ENCODE measurements around the gene SCN5A.

- PRO-cap: no peak
Observed at GRCh38 chr3:37330200-37330968, 87.3 kb downstream of the GOLGA4 start.

DNA sequence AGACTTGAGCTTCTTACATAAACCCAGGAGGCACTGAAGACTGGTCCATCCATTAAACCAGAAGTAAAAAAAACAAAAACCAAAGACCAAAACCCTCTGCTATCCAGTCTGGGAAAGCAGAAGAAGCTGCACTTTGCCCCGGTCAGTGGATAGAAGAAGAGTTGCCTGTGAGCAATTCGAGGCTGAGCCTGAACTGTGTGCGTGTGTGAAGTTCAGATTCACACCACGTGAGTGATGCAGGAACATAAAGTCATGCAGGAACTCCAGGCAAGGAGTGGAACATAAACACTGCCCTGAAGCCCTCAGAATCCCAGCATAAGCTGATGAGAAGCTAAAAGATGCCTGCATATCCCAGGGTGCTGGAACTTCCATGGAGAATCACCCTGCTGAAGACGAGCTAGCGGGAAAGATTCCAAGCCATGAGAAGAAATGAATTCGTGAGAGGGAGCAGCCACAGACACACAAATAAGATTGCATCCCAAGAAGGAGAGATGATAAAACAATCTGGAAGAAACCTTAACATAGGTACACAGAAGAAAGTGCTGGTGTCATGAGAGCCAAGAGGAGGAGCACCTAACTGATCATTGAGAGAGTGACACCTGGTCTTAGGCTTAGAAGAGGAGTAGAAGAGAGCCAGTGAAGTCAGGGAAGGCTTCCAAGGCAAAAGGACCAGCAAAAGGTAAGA, 66.1 kb upstream of the ITGA9 start:
- PRO-cap: unidirectional peak, plus-strand start at position 629 of the sequence

DNA sequence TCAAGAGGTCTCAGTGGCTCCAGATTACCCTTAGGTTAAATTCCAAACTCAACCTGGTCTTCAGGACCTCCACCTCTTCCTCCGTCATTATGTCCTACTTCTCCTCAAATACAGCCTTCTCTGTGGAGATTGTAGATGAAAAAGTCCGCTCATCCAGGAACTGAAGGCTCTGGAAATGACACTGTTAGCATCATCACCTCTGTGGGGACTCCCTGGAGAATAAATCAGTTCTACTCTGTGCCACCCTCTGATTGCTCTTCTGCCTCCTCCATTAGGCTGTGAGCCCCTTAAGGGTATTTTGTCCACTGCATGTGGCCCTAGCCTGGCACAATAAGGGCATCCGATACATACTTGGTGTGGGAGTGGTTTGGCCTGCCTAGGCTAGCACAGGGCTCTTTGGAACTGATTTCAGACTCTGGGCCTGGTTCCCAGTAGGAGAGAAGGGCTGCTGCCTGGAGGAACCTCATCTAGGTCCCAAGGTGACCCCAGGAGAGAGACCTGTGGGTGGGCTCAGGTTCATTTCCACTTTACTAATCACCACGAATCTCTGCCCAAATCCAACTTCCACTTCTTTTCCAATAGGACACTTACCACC, 5.4 kb upstream of the CTDSPL start:
- PRO-cap: no peak

DNA sequence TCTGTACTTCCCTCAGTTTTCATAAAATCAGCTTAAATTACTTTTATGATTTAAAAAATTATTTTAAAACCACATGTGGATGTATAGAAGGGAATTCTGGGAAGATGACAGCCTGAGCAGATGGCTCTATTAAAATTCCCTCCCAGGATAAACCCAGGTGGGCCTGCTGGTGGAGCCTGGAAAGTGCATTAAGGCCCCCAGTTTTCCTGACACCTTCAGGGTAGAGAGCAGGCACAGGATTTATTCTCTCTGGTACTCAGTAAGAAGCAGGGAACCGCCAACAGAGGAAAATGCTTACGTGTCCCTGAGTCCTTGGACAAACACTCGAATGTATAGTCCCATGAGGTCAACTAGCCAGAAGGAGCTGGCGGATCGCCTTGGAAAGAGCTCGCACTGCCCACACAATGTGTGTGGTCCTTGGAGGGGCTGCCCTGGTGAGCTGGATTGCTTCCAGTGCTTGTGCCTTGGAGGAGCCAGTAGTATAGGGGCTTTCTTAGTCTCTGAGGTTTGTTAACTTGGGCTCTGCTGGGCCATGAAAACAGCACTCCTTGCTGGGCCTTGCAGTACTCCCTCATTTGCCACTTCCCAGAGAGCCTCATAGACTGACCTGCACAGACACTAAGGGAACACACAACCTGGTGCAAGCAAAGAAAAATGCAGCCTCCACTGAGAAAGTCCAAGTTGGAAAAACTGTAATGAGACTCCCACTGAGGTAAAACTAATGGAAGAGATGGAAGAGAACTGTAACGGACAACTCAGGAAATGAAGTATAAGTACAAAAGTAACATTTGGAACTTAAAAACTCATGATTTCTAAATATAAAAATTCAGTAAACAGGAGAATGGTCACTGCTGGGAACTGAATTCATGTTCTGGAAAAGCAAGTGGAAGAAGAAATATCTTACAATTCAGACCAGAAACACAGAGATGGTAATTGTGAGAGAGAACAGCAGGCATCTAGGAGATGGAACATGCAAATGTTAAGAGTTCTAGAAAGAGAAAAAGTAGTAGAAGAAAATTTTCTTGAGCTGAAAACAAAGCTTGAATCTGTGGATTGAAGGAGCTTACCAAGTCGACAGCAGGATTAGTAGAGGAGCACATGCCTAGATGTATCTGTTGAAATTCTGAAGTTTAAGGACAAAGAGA, 40.6 kb upstream of the VILL start:
- PRO-cap: no peak

DNA sequence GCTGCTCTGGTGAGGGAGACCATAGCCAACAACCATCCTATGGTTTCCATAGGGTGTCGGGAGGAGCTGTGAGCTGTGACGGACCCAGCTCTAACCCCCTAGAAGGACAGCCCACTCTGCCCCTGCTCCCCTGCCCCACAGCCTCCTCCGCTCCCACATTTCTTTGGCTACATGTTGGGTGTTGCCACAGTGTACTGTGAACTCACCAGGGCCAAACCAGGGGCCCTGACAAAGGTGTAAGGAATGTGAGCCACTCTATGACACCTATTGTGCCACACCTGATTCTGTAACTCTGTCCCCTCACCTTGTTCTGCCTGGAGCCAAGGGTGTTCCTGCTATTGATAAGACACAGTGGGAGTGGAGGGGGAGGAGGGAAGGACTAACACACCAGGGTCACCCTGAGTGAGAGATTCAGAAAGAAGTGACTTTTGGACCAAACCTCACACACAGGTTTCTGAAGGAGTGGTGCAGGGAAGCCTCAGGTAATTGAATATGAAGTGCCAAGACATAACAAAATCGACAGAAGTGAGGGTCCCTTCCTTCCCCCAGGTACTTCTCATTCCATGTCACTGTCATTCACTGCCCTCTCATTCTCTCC, 2.1 kb downstream of the VILL start:
- PRO-cap: no peak

GRCh38 chr3:38015510-38016172, 13.8 kb downstream of the PLCD1 start:
- PRO-cap: no peak

GRCh38 chr3:38069420-38069714, 30.4 kb downstream of the DLEC1 start:
- PRO-cap: no peak

DNA sequence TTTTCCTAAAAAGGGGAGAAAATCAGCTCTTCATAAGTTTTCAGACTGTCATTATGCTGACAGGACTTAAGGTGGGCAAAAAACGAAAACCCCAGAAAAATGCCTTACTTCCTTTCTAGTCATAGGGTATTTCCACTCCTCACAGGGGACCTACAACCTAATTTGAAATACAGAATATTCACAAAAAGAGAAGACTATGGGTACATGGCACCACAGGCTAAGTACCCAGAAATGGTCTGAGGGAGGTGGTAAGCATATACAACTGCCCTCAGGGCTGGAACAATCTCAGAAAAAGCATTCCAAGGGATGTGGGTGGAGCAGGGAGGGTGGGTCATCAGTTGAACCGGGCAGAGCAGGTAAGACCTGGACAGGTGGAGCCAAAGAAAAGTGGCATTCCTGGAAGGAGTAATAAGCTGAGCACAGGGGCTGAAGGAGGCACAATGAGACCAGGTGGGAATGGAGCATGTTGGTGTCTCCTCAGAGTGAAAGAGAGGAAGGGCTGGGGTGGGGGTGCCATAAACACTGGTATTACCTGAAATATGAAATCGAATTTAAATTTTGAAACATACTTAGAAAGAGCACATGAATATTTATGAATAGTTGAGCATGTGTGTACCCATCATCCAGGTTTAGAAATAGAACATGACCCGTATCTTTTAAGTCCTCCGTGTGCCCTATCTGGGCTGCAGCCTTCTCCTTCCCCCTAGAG, 10.5 kb upstream of the OXSR1 start:
- PRO-cap: no peak

- PRO-cap: no peak
Observed at GRCh38 chr3:38221173-38221853, 44.3 kb upstream of the SLC22A13 start.

GRCh38 chr3:38406605-38407067, 47.1 kb upstream of the ACVR2B start:
- PRO-cap: no peak

- PRO-cap: no peak
Observed at GRCh38 chr3:38455853-38456150, 2.1 kb downstream of the ACVR2B start.

GRCh38 chr3:38498738-38499650, 2.9 kb downstream of the EXOG start:
- PRO-cap: no peak

- PRO-cap: no peak
Observed at GRCh38 chr3:38610888-38611214, 38.6 kb downstream of the SCN5A start.

DNA sequence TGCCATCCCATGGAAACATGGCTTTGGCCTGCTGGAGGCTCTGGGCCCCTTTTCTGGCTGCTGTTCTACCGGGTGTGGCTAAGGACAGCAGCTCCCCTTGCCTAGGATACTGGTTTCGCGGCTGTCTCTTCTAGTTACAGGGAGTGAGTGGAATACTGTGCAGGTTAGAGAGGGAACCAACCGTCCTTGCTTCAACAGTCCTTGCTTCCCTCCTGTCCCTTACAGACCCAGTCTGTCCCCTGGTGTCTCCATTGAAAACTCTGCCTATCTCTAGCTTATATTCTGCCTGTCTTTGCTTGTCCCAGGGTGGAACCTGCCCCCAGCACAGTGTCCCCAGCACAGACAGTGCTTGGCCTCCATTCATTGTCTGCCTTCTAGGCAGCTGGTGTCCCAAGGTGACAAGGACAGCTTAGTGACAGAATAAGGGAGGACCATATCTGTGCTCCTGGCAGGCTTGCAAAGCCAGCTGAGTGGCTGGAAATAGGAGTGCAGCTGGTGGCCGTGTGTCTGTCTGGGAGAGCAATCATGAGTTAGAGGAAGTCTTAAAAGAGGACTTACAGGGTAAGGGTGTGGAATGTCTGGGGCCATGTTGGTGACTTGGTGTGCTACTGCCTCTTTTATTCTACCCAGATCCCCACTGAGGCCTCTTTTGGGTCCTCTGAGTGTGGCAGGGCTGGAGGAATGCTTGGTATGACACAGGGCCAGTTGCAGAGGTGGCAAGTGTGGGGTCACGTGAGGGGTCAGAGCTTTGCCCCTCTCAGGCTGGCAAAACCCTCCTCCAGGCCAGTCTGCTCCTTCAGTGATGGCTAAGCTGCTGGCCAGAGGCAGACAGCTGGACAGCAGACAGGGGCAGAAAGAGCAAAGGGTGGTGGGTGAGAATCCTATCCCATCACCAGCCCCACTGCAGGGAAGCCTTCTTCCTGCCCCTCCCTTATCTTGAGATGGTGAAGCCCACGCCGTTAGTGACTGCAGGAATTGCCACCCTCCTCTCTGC, 33.3 kb downstream of the SCN5A start:
- PRO-cap: no peak

GRCh38 chr3:38649600-38650166, at the start of gene SCN5A:
SCN5A (minus strand) TSS chr3:38649687.
- PRO-cap: bidirectional peak, plus-strand start at chr3:38649811, minus-strand start at chr3:38649687

GRCh38 chr3:38815870-38816202, 181 bp downstream of the SCN10A start:
- PRO-cap: no peak

GRCh38 chr3:39080297-39081223, 26.9 kb downstream of the GORASP1 start:
- PRO-cap: no peak

DNA sequence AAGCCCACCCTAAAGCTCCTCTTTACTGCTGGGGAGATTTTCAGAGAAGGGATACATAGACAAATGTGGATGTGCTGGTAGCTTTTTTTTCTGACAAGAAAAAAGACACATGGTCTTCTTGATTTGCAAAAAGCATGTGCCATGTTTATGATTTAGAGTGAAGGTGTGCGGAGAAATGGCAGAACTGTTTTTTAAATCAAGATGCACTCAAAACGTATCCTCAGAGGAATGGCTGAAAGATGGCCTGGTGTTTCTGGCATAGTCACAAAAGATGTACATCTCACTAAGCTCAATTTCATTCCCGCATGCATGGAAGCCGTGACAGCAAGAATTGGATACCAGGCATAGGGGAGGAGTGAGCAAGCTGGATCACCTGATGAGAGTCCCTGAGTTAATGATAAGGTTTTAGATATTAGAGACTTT, 13.2 kb downstream of the GORASP1 start:
- PRO-cap: no peak

- PRO-cap: bidirectional peak, plus-strand start at chr3:39151222, minus-strand start at chr3:39151044
Observed at GRCh38 chr3:39151187-39151302, 2.3 kb downstream of the CSRNP1 start.

DNA sequence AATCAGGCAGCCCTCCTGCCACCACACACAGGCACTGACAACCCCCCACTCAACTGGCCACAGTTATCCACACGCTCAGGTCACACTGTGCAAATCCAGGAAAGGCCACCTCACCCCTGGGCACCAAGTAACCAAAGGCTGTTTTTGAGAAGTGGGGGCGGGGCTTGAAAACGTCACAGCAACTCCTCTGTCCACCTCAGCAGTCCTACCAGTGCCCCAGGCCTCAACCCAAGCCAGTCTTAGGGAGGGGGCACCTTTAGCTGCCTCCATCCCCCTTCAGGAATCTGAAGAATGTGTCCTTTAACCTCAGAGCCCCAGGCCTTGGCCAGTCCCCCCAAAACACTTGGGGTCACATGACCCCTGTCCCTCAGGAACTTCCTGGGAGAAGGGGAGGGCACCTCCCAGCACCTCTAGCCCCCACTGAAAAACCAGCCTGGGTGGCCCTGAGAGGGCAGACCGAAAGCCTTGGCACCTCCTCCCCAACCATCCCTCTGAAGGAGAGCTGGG, 2.0 kb downstream of the CSRNP1 start:
- PRO-cap: bidirectional peak, plus-strand start at position 202 of the sequence, minus-strand start at position 118 of the sequence; bidirectional peak, plus-strand start outside the sequence, minus-strand start at position 493 of the sequence